HT1080 (cell line): ENCODE measurements around a stretch of chr6.

DNA sequence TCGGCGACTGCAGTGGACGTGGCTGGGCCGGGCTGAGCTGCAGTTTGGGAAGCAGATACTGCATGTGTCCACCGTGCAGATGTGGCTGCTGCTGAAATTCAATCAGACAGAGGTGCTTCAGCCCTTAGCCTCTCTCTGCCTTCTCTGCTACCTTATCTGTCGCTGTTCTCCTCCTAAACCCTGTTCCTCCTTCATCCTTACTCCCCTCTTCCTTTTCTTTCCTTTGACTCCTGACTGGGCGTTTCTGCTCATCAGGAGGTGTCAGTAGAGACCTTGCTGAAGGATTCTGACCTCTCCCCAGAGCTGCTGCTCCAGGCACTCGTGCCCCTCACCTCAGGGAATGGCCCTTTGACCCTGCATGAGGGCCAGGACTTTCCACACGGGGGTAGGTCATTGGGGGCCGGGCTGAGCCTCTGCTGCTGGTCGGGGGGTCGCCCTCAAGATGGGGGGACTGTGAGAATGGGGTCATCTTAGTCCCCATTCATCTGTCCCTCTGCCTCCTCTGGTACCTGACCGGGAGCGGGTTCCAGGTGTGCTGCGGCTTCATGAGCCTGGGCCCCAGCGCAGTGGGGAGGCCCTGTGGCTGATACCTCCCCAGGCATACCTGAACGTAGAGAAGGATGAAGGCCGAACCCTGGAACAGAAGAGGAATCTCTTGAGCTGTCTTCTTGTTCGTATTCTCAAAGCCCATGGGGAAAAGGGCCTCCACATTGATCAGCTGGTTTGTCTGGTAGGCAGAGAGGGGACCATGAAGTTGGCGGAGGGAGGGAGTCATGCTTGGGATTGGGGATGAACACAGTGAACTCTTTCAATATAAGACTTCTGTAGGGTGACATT is 15.9 kb downstream of the DNPH1 start:
RAMPAGE:
- cytosol, long total RNA, result no peak
- long total RNA, result no peak
- nucleus, long total RNA, result no peak

DNA sequence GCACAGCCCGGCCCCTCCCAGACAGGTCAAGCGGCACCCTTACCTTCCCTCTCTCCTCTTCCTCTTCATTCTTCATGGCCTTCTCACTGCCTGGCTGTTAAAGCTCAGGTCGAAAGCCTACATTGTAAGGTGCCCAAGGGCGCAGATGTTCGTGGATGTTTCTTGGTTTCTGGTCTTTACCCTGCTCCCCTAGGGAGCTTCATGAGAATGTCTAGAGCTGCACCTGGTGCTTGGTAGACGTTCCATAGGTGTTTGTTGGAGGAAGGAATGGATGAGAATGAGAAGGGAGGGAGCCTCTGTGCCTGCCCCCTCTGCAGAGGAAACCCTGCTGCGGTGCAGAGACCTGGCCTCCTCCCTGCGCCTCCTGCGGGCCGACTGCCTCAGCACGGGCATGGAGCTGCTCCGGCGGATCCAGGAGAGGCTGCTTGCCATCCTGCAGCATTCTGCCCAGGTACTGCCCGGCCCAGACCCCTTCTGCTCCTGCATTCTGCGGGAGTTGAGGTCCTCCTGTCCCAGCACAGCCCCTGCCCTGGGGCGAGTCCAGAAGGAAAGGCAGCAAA is 6.3 kb downstream of the DNPH1 start:
RAMPAGE:
- cytosol, long total RNA, result no peak
- long total RNA, result no peak
- nucleus, long total RNA, result no peak

GRCh38 chr6:43290913-43291480 is 7.1 kb upstream of the SLC22A7 start:
RAMPAGE:
- cytosol, long total RNA, result no peak
- long total RNA, result no peak
- nucleus, long total RNA, result no peak

DNA sequence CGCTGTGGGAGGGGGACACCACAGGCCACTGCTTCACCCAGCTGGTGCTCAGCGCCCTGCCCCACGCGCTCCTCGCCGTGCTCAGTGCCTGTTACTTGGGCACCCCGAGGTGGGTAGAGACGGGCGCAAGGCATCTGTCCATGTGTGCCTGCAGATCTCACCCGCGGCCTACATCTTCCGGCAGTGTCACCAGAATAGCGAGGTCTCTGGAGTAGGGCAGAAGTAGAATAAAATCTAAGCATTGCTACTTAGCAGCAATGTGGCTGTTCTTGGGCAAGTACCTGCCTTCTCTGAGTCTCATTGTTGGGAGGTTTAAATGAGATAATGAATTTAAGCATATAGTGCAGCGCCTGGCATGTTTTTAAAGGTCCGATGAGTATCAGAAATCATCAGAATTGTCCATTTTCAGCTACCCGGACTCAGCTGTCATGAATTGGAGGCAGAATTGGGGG is 716 bp downstream of the ABCC10 start:
RAMPAGE:
- cytosol, long total RNA, result no peak
- long total RNA, result no peak
- nucleus, long total RNA, result no peak

GRCh38 chr6:43490542-43491123 is 13.3 kb downstream of the TJAP1 start:
RAMPAGE:
- cytosol, long total RNA, result no peak
- long total RNA, result no peak
- nucleus, long total RNA, result no peak

DNA sequence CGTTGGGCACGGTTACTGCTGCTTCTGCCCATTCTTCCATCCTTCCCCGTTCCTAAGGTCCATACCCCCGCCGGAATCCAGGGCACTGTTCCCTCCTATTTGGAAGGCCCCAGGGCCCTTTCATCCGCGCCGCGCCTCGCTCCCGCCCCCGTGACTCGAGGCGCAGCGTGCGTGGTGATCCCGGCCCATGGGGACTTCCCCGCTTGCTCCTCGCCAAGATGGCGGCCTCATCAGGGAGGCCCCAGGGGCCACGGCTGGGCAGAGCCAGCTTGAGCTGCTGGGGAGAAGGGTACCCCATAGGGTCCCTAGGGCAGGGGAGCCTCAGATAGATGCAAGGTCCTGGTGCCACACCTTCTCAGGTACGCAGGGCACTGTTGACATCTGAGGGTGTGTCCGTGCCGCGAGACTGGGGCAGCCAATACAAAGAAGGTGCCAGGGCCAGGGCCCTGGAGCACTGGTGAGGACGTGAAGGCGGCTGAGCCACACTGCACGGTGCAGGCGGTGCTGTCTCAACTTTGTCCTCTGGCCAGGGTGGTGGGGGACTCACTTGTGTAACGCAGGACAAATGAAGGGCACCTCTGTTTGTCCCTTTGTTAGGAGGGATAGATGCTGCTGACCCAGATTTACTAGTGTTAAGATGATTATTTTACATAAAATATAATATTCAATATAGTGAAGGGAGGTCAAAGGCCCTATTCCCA is 596 bp upstream of the LRRC73 start:
RAMPAGE:
- cytosol, long total RNA, result no peak
- long total RNA, result no peak
- nucleus, long total RNA, result no peak

GRCh38 chr6:43515474-43516255 is 1.1 kb downstream of the YIPF3 start:
RAMPAGE:
- cytosol, long total RNA, result no peak
- long total RNA, result no peak
- nucleus, long total RNA, result no peak

GRCh38 chr6:43613273-43614269 is 15.5 kb downstream of the GTPBP2 start:
RAMPAGE:
- cytosol, long total RNA, result no peak
- long total RNA, result no peak
- nucleus, long total RNA, result no peak

GRCh38 chr6:43621340-43622238 is 7.5 kb downstream of the GTPBP2 start:
RAMPAGE:
- cytosol, long total RNA, result no peak
- long total RNA, result no peak
- nucleus, long total RNA, result no peak

GRCh38 chr6:43669613-43670460 is 17.8 kb downstream of the MRPS18A start:
RAMPAGE:
- cytosol, long total RNA, result no peak
- long total RNA, result no peak
- nucleus, long total RNA, result no peak

DNA sequence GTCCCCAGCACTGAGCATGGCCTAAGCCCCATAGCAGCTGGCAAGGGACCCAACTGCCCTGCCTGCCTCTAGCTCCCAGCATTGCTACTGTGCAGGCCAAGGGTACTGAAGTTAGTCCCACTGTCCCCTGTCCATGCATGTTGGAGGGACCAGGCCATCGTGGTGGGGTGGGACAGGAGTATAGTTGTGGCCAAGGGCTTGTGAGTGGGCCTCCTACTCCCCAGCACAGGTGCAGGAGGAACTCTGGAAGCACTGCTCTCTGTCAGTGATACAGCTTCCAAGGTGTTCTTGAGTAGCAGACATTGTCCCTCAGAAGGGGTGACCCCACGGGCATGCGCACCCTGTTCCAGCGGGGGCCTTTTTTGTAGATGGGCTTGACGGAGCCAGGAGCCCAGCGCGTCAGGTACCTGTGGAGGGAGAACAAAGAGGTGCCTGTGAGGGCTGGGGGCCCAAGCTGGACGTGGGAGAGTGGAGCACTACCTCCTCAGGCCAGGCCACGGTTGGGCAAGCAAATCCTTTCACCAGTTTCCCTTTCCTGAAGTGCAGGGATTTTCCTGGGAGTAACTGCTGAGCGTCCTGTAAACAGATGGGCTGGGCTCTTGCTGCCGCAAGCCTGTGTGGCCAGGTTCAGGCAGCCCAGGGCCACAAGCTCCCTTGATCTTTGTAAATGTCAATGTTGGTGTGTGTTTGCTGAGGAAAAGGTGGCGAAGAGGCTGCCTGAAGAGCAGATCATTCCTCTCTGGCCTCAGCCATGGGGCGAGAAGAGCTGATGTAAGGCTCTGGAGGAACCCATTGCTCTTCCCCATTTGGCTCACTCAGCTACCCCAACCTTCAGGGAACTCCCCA is 15.9 kb downstream of the MRPS18A start:
RAMPAGE:
- cytosol, long total RNA, result no peak
- long total RNA, result no peak
- nucleus, long total RNA, result no peak

DNA sequence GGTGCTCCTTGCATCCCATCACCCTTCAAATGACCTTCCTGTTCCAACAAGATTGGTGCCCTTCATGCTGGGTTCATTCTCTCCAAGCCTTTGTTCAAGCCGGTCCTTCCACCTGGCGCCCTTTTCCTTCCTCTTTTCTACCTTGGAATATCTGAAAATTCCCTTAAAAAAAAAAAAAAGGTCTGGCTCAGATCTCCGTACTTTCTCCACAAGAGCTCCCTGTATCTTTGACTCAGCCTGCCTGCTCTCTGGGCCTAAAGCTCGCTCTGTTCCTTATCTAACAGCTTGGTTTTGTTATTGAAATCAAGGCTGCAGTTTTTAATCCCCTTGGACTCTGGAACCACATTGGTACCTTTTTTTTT is 22.2 kb upstream of the MRPS18A start:
RAMPAGE:
- cytosol, long total RNA, result no peak
- long total RNA, result no peak
- nucleus, long total RNA, result no peak

GRCh38 chr6:43780342-43781455 is 10.7 kb downstream of the VEGFA start:
RAMPAGE:
- cytosol, long total RNA, result no peak
- long total RNA, result no peak
- nucleus, long total RNA, result no peak

DNA sequence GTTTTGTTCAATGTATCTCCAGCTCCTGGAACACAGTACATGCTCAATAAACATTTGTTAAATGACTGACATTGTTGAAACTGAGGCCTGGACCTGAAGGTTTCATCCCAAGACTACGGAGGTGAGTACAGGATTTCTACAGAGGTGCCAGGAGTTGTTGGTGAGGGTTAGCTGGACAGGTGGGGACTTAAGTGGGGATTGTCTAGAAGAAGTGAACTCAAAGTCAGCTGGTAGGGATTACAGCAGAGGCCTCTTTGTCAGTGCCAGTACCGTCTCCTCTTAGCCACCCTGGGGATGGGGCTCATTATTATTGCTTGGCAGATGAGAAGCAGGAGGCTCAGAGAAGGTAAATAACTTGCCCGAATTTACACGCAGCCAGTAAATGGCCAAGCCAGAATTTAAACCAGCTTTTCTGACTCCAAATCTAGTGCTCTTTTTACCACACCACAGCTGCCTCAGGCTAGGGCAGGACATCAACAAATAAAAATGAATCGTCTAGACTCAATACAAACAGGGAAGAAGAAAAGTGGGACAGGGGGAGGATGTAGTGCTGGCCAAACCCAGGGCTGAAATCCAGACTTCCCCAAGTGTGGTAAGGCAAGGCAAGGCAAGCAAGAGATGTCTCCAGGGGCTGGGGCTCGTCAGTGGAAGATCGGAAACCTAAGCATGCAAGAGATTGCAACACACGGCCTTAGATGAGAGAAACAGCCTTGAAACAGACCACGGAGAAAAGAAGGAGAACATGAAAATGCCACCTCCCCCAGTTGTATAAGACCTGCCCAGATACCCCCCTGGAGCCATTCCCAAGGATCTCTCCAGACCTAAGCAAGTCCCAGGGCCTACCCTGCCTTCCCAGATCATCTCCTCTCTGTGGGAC is 19.8 kb downstream of the VEGFA start:
RAMPAGE:
- cytosol, long total RNA, result no peak
- long total RNA, result no peak
- nucleus, long total RNA, result no peak

DNA sequence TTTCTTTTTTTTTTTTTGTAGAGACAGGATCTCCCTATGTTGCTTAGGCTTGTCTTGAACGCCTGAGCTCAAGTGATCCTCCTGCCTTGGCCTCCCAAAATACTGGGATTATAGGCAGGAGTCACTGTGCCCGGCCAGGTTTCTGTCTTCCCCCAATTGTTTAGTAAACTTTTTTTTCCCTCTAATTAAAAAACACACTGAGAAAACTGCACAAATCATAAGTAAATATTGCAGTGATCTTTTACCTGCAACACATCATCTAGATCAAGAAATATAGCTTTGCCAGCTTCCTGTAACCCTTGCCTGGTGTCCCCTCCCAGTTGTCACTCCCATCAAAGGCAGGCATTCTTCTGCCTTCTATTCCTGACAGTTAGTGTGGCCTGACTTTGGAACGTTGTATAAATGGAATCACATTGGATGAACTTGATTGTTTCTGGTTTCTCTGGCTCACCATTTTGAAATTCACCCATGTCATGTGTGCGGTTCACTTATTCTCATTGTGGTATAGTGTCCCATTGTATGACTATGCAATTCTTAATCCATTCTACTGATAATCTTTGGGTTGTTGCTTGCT is 72.9 kb downstream of the VEGFA start:
RAMPAGE:
- cytosol, long total RNA, result no peak
- long total RNA, result no peak
- nucleus, long total RNA, result no peak

DNA sequence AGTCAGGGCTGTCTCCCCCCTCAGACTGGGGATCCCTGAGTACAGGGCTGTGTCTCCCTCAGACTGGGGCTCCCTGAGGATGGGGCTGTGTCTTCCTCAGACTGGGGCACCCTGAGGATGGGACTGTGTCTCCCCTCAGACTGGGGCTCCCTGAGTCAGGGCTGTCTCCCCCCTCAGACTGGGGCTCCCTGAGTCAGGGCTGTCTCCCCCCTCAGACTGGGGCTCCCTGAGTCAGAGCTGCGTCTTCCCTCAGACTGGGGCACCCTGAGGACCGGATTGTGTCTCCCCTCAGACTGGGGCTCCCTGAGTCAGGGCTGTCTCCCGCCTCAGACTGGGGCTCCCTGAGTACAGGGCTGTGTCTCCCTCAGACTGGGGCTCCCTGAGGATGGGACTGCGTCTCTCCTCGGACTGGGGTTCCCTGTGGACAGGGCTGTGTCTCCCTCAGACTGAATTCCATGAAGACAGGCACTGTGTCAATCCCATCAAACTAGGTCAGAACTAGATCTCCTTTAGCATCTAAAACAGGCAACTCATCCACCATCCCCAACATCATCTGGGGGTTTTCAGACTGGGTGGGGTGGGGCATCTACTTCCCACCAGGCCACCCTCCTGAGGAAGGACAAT is 60.7 kb downstream of the MRPL14 start:
RAMPAGE:
- cytosol, long total RNA, result no peak
- long total RNA, result no peak
- nucleus, long total RNA, result no peak

DNA sequence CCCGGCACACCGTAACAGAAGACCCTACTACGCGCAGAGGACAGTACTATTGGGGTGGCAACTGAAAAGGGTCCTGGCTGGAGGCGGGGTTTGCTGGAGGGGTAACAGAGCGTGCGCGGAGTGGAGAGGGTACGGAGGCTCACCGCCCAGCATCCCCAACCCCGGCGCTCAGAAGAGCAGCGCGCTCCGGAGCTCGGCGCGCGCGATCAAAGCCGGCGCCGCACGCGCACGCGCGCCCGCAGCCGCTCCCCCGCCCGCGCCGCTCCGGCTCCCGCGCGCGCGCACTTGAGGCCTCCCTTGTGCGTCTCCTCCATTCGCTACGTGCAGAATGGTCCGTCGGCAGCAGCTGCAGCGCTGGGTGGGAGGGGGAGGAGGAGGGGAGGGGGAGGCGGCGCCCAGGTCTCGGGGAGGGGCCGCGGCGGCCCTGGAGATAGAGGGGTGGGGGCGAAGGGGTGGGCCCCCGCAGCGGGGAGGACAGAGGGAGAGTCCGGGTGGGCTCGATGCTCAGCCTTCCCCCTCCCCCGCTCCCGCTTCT is 54.0 kb downstream of the MRPL14 start:
RAMPAGE:
- cytosol, long total RNA, result no peak
- long total RNA, result no peak
- nucleus, long total RNA, result no peak

DNA sequence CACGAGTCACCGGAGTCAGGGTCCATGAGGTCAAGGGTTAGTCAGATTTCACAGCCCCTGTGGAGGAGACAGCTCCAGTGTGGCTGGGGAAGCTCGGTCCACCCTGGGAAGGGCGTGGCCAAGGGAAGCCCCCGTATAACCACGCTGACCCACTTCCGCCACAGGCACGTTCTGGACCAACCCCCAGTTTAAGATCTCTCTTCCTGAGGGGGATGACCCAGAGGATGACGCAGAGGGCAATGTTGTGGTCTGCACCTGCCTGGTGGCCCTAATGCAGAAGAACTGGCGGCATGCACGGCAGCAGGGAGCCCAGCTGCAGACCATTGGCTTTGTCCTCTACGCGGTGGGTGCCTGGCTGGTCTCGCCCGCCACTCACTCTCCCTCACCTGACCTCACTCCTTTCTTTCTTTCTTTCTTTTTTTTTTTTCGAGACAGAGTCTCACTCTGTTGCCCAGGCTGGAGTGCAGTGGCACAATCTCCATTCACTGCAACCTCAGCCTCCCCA is 18.5 kb downstream of the CAPN11 start:
RAMPAGE:
- cytosol, long total RNA, result no peak
- long total RNA, result no peak
- nucleus, long total RNA, result no peak

GRCh38 chr6:44221149-44222175 is 1.9 kb upstream of the SLC29A1 start:
RAMPAGE:
- cytosol, long total RNA, result no peak
- long total RNA, result no peak
- nucleus, long total RNA, result no peak

DNA sequence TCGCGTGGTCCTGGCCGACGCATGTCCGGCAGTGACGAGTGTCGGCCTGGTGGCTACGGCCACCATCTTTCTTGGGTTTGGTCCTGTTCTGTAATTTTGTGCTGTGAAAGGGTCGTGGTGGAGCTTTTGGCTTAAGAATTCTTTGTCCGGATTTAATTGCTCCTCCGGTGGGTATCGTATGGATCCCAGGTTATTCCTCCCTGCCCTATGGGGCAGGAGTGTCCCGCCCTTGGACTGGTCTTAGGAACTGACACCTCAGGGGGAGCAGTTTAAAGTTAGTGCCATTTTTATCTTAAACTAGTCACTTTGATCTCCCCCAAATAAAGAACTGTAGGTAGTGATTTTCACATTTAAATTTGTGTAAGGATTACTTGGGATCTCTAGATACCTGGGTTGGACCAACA is 1.0 kb downstream of the HSP90AB1 start:
RAMPAGE:
- cytosol, long total RNA, result no peak
- long total RNA, result no peak
- nucleus, long total RNA, result no peak